Bronchial lymph node (tissue), 1 donor: ENCODE measurements around the gene CARS1.

GRCh38 chr11:2427106-2427648, 17.1 kb downstream of the TRPM5 start:
- PRO-cap: no peak

DNA sequence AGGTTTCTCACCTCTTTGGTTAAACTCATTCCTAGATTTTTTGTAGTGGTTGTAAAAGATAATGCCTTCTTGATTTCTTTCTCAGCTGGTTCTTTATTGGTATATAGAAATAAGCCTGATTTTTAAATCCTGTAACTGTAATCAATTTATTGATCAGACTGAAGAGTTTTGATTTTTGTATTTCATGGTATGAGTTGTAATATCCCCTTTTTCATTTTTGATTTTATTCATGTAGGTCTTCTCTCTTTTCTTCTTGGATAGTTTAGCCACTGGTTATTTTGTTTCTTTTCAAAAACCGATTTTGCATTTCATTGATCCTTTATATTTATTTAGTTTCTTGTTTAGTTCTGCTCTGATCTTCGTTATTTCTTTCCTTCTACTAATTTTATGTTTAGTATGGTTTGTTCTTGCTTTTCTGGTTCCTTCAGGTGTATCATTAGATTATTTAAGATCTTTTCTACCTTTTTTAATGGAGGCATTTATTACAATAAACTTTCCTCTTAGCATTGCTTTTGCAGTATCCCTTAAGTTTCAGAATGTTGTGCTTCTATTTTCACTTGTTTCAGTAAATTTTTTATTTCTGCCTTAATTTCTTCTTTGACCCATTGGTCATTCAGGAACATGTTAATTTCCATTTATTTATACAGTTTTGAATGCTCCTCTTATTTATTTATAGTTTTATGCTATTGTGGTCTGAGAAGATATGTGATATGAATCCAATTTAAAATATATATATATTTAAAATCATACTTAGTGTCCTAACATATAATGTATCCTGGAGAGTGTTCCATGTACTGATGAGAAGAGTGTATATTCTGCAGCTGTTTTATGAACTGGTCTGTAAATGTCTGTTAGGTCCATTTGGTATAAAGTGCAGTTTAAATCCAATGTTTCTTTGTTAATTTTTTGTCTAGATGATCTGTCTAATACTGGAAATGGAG, 197.8 kb downstream of the KCNQ1 start:
- PRO-cap: no peak

- PRO-cap: no peak
These were observed 212.2 kb downstream of the KCNQ1 start for GRCh38 chr11:2656828-2657574.

DNA sequence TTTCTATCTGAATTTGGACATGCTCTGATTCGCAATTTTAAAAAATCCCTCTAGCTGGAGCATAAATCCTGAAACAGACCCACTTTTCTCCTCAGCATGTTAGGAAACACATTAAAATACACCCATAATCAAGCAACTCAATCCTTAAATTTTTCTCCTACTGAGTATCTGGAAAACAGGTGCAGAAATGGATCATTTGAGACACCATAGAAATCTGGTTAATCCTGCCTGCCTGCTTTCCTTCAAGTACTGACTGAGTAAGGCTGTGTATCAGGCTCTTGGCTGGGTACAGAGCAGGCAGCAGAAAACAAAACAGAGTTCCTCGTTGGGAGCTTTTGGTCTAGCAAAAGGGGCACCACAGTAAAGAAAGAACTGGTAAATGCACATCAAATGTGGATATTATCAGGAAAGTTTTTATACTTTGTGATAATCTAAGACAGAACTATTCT, 187.7 kb downstream of the CDKN1C start:
- PRO-cap: no peak

DNA sequence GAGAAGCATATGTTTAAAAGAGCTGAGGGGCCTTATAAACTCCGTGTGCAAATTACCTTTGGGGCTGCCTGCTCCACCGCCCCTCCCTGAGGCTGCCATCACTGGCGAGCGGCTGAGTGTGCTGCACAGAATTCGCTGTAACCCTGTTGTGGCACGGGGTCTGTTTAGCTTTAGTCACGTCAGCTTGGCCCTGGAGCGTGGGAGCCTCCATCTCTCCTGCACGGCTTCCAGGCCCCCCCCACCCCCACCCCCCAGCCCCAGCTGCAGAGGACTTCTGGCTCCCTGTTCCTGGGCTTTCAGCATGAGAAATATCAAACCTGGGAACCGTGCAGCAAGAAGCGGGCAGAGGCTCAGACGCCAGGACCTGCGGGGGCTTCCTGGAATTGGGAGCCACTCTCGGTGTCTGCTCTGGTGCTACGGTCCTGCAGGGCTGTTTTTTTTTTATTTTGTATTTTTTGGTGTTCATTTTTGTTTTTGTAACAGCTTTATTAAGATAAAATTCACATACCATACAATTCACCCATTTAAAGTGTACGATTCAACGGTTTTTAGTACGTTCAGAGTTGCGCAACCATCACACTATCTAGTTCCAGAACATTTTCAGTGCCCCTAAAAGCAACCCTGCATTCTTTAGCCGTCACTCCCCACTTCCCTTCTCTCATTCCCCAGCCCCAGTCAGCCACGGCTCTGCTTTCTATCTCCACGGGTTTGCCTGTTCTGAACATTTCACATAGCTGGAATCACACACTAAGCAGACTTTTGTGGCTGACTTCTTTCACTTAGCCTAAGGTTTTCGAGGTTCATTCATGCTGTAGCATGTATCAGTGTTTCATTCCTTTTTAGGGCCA, 176.4 kb downstream of the CDKN1C start:
- PRO-cap: no peak

DNA sequence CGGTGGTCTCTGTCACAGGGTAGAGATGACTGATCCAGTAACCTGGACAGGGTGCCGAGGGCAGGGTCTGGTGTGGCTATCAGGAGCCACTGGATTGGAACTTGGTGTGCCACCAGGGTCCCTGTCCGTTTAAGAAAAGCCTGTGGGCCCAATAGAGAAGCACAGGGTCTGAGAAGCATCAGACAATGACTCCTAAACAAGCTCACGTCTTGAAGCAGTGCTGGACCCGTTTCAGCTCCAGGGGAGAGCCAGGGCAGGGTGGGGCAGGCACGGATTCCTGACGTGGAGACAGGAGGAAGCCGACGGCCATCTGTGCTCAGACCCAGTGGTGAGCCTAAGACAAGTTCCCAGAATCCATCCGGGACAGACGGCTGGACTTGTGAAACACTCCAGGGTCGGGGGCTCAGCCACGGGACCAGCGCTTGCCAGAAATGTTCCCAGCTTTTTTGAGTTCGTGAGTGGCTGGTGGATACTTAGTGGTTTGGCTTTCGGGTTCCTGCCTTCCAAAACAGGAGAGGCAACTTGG, 160.6 kb downstream of the CDKN1C start:
- PRO-cap: no peak

- PRO-cap: no peak
These were observed 80.6 kb downstream of the CDKN1C start for GRCh38 chr11:2804869-2805457.

- PRO-cap: no peak
These were observed 2.9 kb downstream of the CDKN1C start for GRCh38 chr11:2882677-2883064.

- PRO-cap: bidirectional peak, plus-strand start at chr11:2884127, minus-strand start at chr11:2884102; unidirectional peak, minus-strand start at chr11:2884257; bidirectional peak, plus-strand start at chr11:2884597, minus-strand start at chr11:2884277; unidirectional peak, plus-strand start at chr11:2884625; unidirectional peak, plus-strand start at chr11:2884698
These were observed 1.4 kb downstream of the CDKN1C start for GRCh38 chr11:2883956-2884859.

DNA sequence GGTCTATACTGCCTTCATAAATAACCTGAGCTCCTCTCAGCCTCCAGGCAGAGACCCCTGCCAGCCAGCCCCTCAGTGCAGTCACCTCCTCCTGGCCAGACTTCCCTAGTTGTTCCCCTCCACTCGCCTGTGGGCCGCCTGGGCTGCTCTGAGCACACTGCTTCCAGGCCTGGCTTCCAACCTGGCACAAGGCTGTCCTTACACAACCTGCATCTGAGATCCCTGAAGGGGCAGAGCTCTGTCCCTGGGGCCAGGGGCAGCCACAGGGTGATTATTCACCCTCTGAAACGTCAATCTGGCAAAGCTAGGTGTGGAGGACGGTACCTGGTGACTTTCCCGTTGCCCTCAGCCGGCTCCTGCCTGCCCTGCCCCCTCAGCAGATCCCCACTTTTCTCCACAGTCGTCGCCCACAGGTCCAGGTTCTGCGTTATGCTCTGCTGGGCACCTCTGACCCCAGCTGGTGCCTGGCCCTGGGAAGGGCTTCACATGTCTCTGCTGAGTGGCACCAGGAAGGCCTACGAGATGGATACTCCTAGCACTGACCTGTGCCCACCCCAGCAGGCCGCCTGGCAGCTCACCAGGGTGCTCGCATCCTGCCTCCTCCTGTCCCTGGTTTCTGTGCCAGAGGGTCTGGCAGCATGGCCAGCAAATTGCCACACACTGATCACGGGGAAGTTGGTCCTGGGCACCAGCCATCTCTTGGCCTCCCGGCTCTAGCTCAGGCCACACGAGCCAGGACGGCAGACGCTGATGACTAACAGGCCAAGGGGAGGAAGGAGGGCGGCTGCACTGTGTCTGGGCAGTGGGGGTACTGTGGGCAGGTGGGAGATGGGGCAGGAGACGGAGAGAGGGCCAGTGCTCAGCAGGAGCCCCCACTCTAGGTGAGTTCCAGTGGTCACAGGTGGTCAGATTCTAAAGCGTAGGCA, 13.9 kb downstream of the CARS1 start:
- PRO-cap: no peak

- PRO-cap: bidirectional peak, plus-strand start at chr11:3057538, minus-strand start at chr11:3057362
These were observed at the start of gene CARS1 for GRCh38 chr11:3056873-3057697. CARS1 (minus strand) TSS chr11:3057423.

GRCh38 chr11:3107154-3107790, 50.0 kb upstream of the CARS1 start:
- PRO-cap: no peak

DNA sequence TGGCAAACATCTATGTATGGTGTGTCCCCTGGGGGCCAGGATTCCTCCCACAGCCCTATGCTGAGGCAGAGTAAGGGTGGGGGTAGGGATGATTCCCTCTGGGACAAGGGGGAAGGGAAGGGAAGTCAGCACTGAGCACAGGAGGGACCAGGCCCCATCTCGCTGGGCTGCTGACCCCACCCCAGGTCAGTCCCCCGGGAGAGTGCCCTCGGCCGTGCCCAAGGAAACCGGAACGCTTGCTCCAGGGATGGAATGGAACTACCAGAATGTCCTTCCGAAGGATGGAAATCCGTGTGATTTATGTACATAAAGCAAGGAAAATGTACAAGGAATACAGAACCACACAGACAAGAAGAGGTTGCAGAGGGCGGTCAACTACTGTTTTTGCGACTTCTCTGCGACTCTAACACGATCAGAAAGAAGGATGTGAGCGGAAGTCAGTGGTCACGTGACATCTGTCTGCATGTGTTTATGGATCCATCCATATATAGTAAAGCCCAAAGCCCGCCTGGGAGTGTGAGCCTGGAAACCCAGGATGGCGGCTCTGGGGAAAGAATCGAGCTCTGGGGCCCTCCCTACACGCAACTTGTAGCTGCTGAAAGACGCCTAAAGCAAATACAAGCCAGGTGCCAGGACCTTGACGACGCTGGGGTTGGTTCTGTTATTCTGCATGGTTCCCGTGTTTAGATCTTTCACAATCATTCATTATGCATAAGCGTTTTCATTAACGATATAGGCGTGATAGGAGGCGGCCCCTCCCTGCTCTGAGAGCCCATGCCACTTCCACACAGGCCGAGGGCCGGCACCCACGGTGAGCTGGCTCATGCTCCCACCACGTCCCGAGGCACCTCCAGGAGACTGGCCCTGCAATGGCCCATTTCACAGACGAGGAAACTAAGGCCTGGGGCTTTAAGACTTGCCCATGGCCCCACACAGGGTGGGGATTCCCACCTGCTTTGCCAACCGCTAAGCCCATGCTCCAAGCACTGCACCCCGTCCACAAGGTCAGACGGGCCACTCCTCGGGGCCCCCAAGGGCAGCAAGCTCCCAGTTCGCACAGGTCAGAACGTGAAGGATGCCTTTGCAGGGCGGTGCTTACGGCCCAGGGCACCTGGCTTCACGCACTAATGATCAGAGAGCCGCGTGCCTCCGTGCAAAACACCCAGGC, 8.7 kb downstream of the OSBPL5 start:
- PRO-cap: no peak

DNA sequence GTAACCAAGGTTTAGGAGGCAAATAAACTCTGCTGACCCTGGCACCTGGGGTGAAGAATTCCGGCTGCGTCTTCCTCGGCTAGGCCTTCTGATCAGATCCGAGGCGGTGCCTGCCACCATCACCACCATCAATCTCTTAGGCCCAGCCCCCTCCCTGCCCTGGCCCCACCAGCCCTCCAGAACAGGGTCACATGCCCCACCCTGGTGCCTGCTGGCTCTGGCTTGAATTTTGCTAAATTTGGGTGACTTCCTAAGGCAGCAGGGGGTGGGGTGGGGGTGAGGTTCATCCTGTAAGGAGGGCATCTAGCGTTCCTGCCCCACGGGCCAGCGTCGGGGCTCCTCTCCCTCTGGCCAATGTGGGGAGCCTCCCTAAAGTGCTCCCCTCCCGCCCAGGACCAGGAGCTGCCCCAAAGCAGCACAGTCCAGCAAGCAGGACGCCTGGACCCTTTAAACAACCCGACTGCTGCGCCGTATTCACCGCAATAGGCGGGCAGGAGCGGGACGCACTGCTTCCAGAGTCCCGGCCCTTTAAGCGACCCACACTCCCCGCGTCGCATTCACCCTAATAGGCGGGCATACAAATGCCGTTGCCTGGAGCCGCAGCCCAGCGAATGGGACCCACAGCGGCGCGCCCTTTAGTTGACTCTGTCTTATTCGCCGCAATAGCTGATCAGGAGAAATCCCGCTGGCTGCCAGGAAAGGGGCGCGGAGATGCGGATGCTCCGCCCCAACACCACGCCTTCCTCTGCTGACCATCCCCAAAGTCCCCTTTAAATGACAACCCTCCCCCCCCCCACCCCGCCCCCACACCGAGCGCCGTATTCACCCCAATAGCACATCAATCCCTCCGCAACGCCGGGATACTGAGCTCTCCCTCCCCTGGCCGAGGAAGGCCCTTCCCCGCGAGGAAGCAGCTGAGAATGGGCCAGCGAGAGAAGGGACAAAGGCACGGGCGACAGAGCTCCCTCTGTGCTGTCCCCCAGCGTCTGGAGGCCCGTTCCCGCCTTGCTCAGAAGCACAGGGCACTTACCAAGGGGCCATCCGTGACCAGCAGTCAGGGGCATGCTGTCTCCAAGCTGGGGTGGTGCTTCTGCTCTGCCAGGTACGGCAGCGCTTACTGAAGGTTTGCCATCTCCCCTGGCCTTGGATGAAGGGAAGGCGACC, 4.8 kb downstream of the OSBPL5 start:
- PRO-cap: bidirectional peak, plus-strand start at position 923 of the sequence, minus-strand start at position 652 of the sequence

DNA sequence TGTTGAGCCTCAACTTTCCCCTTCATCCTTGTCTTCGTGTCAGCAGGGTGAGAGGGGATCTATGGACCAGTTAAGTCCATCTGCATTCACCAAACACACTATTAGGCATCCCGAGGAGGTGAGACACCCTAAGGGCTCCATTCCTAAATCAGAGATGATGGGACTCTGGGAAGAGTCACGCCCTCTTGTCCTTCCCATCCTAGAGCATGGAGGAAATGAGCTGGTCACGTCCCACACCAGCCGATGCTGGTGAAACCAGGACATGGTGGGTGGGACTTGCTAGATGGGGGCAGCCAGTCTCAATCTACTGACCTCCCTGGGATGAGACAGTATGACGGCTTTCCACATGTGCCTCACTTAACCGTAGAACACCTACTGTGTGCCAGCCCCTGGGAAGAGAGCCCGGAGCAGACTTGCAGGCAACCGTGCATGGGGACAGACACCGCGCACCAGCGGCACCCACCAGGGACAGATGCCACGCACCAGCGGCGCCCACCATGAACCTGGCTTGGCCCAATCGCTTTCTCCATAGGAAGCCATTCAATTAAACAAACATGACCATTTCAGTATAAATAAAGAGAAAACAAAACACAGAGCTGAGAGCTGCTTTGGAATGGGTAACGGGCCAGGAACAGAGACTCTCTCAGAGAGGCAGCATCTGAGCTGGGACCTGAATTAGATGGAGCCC, 3.8 kb downstream of the OSBPL5 start:
- PRO-cap: no peak

GRCh38 chr11:3580198-3580551, 61.6 kb downstream of the ART5 start:
- PRO-cap: no peak

GRCh38 chr11:3787482-3787860, 9.9 kb downstream of the NUP98 start:
- PRO-cap: no peak

- PRO-cap: no peak
These were observed 14.9 kb downstream of the RHOG start for GRCh38 chr11:3825675-3826397.

DNA sequence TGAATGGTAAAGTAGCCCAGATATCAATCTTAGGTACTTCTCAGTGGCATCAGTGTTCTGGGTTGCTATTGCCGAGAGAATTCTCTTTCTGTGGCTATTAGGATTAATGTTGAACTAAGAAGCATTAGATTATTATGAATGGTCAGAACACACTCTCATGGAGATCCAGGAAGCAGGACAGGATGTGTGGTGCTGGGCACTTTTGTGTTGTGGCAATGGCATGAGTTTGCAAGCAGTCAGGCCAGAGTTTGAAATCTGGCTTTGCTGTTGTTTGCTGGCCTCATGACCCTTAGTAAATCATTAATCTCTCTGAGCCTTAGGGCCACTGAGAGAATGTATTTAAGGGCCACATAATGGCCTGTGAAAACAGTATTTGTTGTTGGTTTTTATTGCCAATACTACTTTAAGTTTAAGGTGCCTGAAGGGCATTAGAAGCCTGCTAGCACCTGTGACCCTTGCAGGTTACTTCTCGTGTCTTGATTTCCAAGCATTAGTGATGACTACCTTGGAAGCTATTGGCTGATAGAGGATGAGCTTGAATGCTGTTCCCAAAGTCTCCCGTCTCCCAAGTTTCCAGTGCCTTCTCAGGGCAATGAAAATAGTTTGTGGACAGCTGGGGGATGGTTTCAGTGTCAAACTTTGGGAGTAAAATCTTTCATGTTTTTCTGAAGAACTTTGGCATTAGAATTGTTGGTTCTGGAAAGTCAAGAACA, 24.5 kb downstream of the STIM1 start:
- PRO-cap: no peak

- PRO-cap: no peak
These were observed 31.6 kb downstream of the STIM1 start for GRCh38 chr11:3887123-3887326.